Upper lobe of left lung (tissue), 5 donors: ENCODE results near the gene ARL4A.

DNA sequence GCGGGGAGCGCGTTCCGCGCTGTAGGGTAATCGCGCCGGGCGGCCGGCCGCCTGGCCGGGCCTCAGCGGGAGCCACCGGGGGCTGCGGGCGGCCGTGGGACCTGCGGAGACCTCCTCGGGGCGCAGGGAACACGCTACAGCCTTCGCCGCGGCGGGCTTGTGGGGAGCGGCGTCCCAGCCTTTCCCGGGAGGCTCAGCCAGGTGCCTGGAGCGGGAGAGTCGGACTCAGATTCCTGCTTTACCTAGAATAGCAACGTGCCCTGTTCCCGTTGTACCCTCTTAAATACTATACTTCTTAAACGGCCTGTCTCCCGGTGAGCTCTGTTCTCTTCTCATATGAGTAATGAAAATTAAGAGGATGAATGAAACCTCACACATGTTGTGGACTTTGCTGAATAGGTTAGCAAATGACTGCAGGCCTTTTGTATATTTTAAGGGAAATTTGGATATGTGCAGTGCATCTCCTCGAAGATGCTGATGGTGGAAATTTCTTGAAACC, 536 bp downstream of the MIOS start:
- PRO-cap, 2 experiments = no peak in any of the 2 experiments
- RAMPAGE, long total RNA, 4 experiments = start-site peak on the plus strand in 1 of 4 experiments, centred at position 97 of the sequence, 8 reads per replicate

- PRO-cap, 2 experiments = no peak in any of the 2 experiments
- RAMPAGE, long total RNA, 4 experiments = no peak in any of the 4 experiments
Observed at GRCh38 chr7:7570452-7571149, 3.9 kb downstream of the MIOS start.

GRCh38 chr7:7696318-7697224, 21.8 kb downstream of the RPA3 start:
- PRO-cap, 2 experiments = no peak in any of the 2 experiments
- RAMPAGE, long total RNA, 4 experiments = no peak in any of the 4 experiments

GRCh38 chr7:7919374-7919868, 49.2 kb upstream of the GLCCI1 start:
- PRO-cap, 2 experiments = no peak in any of the 2 experiments
- RAMPAGE, long total RNA, 4 experiments = no peak in any of the 4 experiments

DNA sequence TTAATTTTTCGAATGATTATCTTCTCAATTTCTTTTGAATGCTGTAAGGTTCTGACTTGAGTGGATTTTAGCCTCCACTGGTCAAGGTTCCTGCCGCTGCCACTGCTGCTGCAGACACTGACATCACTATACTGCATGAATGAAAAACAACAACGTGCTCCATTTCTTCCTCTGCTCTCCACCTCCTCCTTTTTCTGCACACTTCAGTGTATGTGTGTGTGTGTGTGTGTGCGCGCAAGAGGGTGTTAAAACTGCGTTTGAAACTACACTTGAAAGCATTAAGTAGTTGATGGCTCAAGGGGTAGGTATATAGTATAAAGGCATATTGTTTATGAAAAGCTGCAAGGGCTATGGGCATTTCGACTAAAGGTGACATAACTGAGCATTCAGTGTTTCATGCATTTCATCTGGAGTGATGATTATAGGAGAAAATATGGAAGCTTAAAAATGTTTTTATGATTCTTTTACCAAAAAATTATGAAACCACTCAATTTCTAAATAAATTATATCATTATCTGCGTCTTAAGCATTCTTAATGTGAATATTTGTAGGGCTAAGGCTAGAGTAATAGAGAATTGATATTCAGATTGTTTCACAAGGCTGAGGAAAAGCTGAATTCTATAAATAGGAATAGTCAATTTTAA, 3.6 kb downstream of the GLCCI1 start:
- PRO-cap, 2 experiments = no peak in any of the 2 experiments
- RAMPAGE, long total RNA, 4 experiments = no peak in any of the 4 experiments

DNA sequence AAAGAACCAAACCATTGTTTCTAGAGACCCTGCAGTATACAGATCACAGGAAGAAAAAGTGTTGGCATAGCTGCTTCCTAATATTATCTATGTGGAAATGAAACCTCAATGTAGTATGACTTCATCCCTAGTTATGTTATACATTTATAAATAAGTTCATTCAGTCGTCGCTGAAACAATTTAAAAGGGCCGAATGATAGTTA, 867 bp upstream of the ICA1 start:
- PRO-cap, 2 experiments = no peak in any of the 2 experiments
- RAMPAGE, long total RNA, 4 experiments = no peak in any of the 4 experiments

DNA sequence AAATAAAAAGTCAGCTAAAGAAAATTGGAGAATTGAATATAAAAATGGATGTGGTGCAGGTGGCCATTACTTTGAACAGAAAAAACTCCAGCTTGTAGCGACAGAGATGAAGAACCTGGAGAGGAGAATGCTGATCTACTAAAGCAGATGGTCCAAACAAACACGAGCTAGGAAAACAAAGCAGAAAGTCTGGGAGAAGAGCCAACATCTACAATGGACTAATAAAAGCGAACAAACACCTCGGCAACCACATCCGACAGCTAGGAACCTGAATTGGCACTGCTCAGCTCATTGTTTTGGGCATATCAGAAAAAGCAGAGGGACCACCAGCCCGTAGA, 204.6 kb downstream of the NXPH1 start:
- PRO-cap, 2 experiments = no peak in any of the 2 experiments
- RAMPAGE, long total RNA, 4 experiments = no peak in any of the 4 experiments

GRCh38 chr7:9995764-9995985, 944.3 kb downstream of the NDUFA4 start:
- PRO-cap, 2 experiments = no peak in any of the 2 experiments
- RAMPAGE, long total RNA, 4 experiments = no peak in any of the 4 experiments

DNA sequence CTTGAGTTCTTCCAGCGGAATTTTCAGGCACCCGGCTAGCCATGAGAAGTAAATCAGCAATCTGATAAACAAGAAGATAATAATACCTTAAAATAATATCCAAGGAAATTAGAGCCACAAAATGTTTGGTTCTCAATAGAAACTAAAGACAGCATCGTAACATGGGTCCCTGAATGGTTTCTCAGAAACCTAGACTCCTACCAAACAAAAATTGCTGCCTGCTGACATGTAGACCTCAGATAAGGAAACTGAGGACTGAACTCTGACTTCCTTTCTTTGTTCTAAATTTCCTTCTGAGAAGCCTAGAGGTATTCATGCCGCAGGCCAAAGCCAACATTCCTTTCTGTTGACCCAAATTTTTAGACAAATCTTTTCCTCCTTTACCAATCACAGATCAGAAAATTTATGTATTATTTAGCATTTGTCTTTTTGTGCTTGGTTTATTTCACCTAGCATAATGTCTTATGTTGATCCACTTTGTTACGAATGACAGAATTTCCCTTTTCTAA, 783.0 kb downstream of the NDUFA4 start:
- PRO-cap, 2 experiments = no peak in any of the 2 experiments
- RAMPAGE, long total RNA, 4 experiments = no peak in any of the 4 experiments

- PRO-cap, 2 experiments = no peak in any of the 2 experiments
- RAMPAGE, long total RNA, 4 experiments = no peak in any of the 4 experiments
Observed at GRCh38 chr7:10718720-10718919, 221.3 kb downstream of the NDUFA4 start.

DNA sequence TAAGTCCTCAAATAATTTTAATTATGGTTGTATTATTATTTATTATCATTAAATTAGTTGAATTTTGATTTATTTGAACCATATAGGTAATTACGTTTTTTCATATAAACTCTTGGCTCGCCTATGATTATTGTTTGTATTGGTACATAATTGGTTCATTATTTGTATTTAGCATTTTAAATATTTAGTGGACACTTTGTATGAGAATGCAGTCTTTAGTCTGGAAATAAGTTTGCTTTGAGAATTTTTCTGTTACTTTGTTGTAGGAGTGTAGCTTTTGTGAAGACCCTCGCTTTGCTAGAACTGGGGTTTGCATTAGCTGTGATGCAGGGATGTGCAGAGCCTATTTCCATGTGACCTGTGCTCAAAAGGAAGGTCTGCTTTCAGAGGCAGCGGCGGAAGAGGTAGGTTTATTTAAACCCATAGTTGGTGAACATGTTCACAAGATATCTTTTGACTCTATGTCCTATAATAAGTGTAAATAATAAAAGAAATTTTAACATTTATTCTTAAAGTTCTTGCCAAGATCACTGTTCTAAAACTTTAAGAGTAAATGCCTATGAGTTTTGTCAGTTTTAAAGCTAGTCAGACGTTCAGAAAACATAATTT, 54.8 kb downstream of the PHF14 start:
- PRO-cap, 2 experiments = no peak in any of the 2 experiments
- RAMPAGE, long total RNA, 4 experiments = no peak in any of the 4 experiments

DNA sequence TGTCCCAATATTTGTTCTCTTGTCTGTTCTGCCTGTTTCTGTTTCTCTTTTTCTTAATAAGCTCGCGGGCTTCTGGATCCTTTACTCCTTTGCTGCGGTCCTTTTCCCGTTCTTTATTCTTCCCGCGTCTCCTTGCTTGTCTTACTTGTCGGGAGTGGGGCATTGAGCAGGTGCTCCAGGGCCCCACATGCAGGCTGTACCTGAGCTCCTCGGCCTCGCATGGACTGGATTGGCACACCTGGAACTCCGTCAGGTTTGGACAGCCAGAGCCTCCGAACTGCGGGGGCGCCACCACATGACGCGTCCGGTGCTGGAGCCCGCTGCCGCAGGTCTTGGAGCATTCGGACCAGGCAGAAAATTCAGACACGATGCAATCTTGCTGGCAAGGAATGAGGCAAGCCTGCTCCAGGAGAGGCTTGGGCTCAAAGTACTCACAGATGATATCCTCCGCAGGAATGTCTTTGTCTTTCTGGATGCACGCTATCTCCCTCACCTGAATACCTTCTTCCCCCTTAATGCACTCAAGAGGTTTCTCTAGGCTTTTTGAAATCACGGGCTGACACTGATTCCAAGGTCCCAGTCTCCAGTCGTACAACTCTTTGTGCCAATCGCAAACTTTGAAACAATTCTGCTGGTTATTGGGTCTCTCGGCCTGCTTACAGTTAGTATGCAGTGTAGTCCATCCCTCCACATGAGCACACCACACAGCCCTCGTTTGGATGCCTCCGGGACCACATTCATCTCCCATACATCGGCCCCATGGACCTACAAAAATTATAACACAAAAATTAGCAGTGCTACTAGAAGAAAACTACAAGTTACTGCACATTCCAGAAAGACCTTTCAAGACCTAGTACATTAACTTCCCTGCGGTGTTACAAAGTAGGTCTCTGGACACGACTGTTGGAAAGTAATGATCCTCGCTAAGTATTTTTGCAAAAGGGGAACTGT, 195.5 kb downstream of the THSD7A start:
- PRO-cap, 2 experiments = no peak in any of the 2 experiments
- RAMPAGE, long total RNA, 4 experiments = start-site peak on the minus strand in 1 of 4 experiments, centred at position 446 of the sequence, 34 reads per replicate

GRCh38 chr7:12031748-12032072, 179.4 kb upstream of the TMEM106B start:
- PRO-cap, 2 experiments = no peak in any of the 2 experiments
- RAMPAGE, long total RNA, 4 experiments = no peak in any of the 4 experiments

DNA sequence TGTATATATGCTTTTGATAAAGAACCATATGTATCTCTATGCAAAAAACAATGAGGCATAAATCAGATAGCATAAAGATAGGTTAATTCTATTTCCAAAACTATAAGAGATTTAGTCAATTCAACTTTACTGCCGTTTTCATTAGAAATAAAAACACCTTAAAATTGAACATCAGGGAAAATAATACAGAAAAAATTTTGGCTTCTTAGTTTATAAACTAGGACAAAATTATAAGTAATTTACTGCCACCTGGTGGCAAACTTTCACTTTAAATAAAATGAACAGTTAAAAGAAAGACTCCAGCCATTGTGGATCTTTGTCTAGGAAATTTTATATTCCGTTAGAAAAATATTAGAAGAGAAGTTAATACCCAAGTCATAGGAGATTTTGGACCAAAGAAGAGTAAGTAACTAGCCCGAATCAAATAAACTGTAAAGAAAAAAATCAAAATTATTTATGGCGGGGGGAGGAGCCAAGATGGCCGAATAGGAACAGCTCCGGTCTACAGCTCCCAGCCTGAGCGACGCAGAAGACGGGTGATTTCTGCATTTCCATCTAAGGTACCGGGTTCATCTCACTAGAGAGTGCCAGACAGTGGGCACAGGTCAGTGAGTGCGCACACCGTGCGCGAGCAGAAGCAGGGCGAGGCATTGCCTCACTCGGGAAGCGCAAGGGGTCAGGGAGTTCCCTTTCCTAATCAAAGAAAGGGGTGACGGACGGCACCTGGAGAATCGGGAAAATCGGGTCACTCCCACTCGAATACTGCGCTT, 7.3 kb upstream of the ENSG00000226690 start:
- PRO-cap, 2 experiments = no peak in any of the 2 experiments
- RAMPAGE, long total RNA, 4 experiments = no peak in any of the 4 experiments

DNA sequence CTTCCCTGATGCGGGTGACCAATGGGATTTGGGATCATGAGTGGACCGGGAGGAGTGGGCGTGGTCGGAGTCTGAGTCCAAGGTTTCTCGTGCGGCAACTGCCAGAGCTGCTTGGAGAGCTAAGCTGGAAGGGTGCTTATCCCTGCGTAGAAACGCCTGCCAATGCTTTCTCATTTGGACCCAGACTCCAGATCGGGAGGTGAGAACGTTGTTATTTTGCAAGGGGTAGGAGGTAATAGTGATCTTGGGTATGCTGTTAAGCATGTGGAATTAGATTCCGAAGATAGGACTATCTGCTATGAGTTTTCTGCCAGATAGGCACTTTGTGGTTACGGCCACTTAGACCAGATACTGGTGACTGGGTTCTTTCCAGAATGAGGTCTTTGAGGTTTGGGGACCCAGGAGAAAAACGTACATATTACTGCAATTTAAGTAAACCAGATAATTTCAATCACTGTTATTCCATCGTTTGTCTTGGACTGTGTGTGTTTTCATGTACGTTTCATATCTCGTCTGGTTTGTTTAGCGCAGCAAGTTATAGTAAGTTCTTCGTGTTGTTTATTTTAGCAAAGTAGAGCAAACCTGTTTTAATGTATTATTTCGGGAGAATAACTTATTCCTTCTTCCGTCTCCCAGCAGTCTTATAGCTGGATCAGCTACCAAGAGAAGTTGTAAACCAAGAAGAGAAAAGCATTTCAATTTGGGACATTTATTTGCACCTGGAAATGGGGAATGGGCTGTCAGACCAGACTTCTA, at the start of gene ARL4A:
ARL4A (plus strand) TSS at position 104 of the 756 bp plus-strand sequence.
- PRO-cap, 2 experiments = peak in 2 of 2 experiments; most common plus-strand start position 104 of the sequence (in 2)
- RAMPAGE, long total RNA, 4 experiments = start-site peak on the plus strand in 2 of 4 experiments, centred at positions 92 to 102 of the sequence, 6 to 40 reads per replicate

GRCh38 chr7:12785470-12785958, 98.1 kb downstream of the ARL4A start:
- PRO-cap, 2 experiments = no peak in any of the 2 experiments
- RAMPAGE, long total RNA, 4 experiments = no peak in any of the 4 experiments

DNA sequence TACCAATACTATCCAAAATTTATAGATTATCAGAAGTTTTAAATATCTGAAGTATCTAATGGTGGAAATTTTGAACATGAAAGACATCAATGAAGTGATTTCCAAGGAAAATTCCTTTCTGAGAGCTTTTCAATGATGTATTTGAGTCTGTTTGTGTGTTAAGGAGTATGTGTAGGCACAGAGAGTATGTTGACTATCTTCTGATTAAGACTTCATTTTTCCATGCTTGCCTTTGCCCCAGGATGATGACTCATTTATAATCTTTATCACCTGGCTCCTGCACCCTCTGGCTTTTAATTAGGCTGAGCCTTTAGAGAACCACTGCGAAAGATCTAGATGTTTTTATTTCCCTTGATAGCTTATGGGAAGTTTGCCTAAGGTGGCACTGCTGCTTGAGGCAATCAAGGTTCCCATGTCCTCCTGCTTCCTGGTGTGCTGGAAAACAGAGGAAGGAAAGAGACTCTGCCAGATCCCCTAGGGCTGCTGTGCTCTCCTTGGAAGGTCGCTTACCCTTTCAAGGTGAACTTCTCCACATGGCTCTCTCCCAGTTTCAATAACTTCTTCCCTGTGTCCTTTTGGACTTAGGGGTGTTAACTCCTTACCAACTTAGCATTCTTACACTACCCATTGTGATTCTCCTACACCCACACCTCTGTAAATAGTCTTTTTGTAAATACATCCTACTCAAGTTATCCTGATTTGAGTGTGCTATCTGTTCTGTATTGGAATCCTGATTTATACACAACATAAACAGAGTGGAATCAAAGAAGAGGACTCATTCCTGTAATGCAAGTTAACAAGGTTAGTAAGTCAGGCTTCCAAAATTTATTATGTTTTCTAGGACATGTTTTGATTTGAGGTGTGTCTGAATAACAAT, 114.7 kb downstream of the ARL4A start:
- PRO-cap, 2 experiments = no peak in any of the 2 experiments
- RAMPAGE, long total RNA, 4 experiments = no peak in any of the 4 experiments

DNA sequence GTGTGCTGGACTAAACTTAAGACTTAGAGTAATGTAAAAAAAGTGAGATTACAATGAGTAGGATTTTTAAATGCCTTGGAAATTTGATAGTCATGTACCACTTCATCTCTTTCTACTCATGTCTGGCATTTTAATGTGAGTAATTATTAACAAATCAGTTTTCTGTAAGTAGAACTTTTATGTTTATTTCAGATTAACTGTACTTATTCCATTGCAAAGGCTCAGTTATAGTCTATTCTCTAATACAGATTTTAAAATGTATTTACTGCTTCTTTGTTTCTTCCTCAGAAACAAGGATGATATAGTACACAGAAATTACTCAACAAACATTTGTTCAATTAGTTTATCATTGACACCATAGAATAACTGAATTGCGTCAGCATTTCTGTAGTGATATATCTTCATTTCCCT, 196.8 kb downstream of the ARL4A start:
- PRO-cap, 2 experiments = no peak in any of the 2 experiments
- RAMPAGE, long total RNA, 4 experiments = no peak in any of the 4 experiments

GRCh38 chr7:13919805-13920373, 69.6 kb downstream of the ETV1 start:
- PRO-cap, 2 experiments = no peak in any of the 2 experiments
- RAMPAGE, long total RNA, 4 experiments = no peak in any of the 4 experiments

DNA sequence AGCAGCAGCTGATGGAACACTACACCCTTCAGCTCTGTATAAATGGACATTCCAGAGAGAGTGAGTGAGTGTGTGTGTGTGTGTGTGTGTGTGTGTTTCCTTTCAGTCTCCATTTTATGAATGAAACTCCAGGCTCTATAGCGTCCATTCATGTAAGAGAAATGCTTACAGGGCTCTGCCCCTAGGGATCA, 69.2 kb downstream of the ETV1 start:
- PRO-cap, 2 experiments = no peak in any of the 2 experiments
- RAMPAGE, long total RNA, 4 experiments = start-site peak on the minus strand in 1 of 4 experiments, centred at position 102 of the sequence, 6 reads per replicate